H4 (cell line): ENCODE results near the genes ACP6 and NUDT4B.

GRCh38 chr1:147196673-147197354 lies 24.5 kb upstream of the PRKAB2 start:
- RAMPAGE, long total RNA = no peak

DNA sequence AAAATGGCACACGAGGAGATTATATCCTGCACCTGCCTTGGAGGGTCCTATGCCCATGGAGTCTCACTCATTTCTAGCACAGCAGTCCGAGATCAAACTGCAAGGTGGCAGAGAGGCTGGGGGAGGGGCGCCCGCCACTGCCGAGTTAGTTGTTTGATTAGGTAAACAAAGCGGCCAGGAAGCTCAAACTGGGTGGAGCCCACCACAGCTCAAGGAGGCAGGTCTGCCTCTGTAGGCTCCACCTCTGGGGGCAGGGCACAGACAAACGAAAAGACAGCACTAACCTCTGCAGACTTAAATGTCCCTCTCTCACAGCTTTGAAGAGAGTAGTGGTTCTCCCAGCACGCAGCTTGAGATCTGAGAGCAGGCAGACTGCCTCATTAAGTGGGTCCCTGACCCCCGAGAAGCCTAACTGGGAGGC lies 138.6 kb upstream of the BCL9 start:
- RAMPAGE, long total RNA = no peak

DNA sequence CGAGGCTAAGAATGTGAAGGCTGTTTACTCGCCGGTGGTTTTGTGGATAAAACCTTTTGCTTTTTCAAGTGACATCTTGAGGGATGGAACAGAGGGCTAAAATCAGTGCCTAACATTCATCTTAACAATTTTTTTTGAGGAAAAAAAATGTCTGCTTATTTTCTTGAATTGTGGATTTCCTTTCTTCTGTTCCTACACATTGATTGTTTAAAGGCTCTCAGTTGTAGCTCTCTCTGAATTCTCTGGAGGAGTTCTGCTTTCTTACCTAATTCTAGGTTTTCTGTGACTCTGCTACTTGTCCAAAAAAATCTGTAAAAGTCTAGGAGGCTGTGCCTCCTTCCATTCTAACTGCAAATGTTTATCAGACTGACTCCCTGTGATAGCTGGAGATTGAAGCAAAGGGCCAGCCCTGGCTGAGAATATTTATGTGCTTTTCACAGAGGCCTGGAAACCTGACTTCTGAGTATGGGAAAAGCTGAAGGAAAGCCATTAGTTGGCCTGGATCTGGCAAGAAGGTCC lies 1.8 kb downstream of the BCL9 start:
- RAMPAGE, long total RNA = no peak

- RAMPAGE, long total RNA = no peak
These were observed 58.0 kb downstream of the BCL9 start for GRCh38 chr1:147599337-147599761.

GRCh38 chr1:147612376-147613395 lies 57.6 kb downstream of the ACP6 start:
- RAMPAGE, long total RNA = no peak

- RAMPAGE, long total RNA = no peak
These were observed at the start of gene ACP6 for GRCh38 chr1:147670344-147670813. Gene ACP6, minus strand, starts transcription at chr1:147670524.

DNA sequence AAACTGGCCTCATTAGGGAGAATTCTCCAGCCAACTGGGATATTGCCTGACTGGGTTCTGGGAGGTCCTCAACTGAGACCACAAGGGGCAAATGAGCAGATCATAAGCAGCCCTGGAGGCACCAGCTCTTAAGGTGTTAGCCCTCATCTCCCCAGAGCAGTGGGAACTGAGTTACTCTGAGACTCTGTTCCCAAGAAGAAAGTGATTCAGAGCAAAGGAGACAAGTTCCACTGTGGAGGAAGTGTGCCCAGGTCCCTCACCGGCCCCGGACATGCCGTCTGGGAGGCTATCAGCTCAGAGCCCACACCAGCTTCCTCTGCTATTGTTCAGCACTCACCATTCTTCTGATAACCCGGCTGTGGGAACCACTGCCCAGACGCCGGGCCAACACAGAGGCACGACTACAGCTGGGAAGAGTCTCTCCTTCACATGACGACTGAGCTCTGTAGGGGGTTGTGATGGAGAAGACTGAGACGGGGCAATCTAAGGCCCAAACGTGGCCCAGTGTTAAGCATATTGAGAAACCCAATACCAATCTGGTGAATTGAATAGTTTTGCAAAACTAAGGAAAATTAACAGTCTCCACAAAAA lies 34.1 kb upstream of the GJA5 start:
- RAMPAGE, long total RNA = no peak

- RAMPAGE, long total RNA = no peak
These were observed 69.4 kb upstream of the GJA8 start for GRCh38 chr1:147833040-147833750.

- RAMPAGE, long total RNA = no peak
These were observed 86.5 kb downstream of the GPR89B start for GRCh38 chr1:148014696-148015141.

GRCh38 chr1:148264520-148265702 lies 112.8 kb upstream of the NBPF11 start:
- RAMPAGE, long total RNA = no peak

DNA sequence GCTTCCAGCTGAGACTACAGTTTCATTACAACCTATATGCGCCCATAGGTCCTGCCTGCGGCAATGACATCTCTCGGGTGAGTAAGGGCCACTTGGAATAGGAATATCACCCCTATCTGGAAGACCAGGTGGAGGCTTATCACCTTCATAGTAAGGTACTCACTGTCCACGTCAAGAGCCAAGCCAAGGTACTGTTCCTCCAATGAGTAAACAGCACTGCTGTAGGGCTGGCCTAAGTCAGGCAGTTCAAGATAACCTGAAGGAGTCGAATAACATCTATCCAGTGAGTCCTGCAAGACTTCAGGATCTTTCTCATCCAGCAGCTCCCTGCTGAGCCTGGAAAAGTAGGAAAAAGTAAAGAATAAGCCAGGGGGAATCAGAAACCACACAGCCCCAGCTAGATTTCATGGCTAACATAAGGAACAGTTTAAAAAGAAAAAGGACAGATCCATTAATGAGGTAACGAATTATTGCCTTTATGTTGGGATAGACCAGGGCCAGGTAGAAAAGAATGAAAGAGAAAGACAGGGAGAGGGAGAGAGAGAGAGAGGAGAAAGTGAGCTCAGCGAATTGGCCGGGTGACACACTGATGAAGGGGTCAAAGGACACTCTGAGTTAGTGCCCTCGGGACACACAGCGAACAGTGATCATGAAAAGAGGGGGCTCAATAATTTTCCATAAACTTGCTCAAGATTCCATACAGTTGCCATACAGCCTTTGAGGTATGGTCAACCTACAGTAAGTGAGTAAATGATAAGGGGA lies 51.6 kb upstream of the PPIAL4G start:
- RAMPAGE, long total RNA = no peak

DNA sequence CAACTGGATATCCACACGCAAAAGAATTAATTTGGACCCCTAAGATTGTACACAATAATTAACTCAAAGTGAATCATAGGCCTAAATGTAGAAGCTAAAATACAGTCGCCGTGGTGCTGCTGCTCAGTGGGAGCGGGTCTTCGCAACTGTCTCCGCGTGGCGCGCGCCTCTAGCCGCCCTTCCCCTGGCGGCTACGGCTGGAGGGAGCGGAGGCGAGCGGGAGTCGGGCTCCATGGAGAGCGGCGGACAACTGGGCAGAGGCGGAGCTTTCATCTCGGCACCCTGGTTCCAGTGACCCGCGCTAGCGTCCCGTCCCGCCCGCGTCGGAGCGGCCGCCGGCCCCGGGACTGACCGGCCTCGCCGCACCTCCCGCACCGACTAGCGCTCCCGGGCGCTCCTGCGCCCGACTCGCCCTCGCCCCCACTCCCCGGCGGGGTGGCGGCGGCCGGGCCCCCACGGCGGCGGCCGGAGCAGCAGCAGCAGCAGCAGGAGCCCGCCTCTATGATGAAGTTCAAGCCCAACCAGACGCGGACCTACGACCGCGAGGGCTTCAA lies at the start of gene NUDT4B:
Gene NUDT4B, plus strand, starts transcription at position 323 of the 554 bp plus-strand sequence.
- RAMPAGE, long total RNA = no peak

GRCh38 chr1:149285451-149286056 lies 104.9 kb upstream of the NOTCH2NLC start:
- RAMPAGE, long total RNA = no peak

GRCh38 chr1:149740237-149740622 lies 42.3 kb upstream of the FCGR1A start:
- RAMPAGE, long total RNA = no peak

GRCh38 chr1:149849650-149850411 lies 1.0 kb upstream of the H2AC19 start:
- RAMPAGE, long total RNA = no peak

DNA sequence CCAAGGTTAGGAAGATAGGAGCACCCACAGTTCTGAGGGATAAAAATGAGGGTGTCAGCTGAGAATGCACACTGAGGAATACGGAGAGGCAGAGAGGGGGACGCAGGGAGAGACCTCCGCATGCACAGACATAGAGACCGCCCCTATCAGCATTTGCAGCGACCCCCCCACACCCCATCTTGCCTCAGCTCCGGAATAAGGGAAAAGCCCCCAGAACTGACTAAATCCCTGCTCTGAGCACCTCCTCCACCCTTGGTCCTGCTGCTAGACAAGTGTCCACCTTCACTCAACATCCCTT lies 846 bp downstream of the SV2A start:
- RAMPAGE, long total RNA = no peak

GRCh38 chr1:149940439-149941761 lies 4.2 kb upstream of the MTMR11 start:
- RAMPAGE, long total RNA = no peak

DNA sequence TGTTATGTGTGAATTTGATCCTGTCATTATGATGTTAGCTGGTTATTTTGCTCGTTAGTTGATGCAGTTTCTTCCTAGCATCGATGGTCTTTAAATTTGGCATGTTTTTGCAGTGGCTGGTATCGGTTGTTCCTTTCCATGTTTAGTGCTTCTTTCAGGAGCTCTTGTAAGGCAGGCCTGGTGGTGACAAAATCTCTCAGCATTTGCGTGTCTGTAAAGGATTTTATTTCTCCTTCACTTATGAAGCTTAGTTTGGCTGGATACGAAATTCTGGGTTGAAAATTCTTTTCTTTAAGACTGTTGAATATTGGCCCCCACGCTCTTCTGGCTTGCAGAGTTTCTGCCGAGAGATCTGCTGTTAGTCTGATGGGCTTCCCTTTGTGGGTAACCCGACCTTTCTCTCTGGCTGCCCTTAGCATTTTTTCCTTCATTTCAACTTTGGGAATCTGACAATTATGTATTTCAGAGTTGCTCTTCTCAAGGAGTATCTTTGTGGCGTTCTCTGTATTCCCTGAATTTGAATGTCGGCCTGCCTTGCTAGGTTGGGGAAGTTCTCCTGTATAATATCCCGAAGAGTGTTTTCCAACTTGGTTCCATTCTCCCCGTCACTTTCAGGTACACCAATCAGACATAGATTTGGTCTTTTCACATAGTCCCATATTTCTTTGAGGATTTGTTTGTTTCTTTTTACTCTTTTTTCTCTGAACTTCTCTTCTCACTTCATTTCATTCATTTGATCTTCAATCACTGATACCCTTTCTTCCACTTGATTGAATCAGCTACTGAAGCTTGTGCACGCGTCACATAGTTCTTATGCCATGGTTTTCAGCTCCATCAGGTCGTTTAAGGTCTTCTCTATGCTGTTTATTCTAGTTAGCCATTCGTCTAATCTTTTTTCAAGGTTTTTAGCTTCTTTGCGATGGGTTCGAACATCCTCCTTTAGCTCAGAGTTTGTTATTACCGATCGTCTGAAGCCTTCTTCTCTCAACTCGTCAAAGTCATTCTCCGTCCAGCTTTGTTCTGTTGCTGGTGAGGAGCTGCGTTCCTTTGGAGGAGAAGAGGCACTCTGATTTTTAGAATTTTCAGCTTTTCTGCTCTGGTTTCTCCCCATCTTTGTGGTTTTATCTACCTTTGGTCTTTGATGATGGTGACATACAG lies 19.8 kb upstream of the MTMR11 start:
- RAMPAGE, long total RNA = no peak

GRCh38 chr1:150153965-150154439 lies 4.3 kb downstream of the PLEKHO1 start:
- RAMPAGE, long total RNA = no peak

DNA sequence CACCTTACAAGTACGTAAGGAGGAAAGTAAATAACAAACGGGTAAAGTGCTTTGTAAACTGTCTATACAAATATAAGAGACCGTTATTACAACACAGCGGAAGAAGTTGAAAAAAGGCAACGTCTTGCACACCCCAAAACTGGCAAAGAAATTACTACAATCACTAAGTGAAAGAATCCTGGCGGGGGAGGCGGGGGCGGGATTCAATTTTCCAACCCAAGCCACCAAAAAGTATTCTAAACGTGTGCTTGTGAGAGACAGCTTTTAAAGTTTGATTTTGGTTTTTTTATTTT lies 1.9 kb downstream of the ANP32E start:
- RAMPAGE, long total RNA = no peak